SJSA1 (cell line): ENCODE measurements around a stretch of chr16.

GRCh38 chr16:49856444-49857587 lies 904 bp upstream of the ZNF423 start:
- RAMPAGE, long total RNA, result no peak

- RAMPAGE, long total RNA, result no peak
These were observed 38.6 kb upstream of the CNEP1R1 start for GRCh38 chr16:49986288-49987058.

DNA sequence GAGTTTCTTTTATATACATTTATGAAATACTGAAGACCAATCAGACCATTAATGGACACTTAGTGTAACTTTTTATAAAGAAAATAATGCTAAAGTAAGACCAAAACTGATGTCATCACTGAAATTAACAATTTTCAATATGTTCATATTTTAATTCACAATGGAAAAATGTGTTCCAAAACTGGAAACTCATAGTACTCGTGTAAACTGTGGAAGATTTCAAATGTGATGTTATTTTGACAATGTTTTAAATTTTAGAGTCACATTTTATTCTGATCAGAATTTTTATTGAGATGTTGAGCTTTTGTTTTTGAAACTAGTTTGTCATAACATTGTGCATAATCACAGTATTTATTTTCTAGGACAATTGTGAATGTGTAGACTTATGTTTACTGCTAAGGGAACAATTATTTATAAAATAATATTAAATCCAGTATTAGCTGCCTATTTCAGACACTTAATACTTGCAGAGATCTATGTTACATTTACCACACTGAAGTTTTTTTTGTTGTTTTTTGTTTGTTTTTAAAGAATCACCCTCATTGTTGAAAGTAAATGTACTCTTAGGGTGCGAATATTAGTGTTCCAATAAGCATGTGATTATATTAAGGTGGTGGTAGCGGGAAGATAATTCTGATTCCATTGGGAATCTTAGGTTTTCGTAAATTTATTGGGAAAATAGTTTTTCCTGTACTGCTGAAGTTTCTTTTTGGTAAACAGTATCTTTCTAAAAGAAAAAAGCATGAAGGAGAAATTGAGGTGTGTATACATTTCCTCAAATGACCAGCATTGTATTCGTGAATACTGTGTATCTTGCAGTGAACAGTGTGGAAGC lies 35.2 kb upstream of the ADCY7 start:
- RAMPAGE, long total RNA, result no peak

DNA sequence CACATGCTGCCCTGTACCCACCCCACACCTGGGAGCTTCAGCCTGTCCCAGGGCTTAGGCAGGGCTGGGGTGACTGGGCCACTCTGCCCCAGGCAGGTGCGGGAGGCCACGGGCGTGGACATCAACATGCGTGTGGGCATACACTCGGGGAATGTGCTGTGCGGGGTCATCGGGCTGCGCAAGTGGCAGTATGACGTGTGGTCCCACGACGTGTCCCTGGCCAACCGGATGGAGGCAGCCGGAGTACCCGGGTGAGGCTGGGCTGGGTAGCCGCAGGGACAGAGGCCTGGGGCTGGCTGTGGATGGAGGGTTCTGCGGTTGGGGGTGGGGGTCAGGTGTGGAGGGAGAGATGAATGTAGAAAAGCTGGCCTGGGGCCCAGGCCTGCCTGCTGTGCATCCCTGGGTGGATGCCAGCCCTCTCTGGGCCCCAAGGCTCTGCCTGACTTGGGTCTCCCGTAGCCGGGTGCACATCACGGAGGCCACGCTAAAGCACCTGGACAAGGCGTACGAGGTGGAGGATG lies 34.3 kb downstream of the ADCY7 start:
- RAMPAGE, long total RNA, result no peak

- RAMPAGE, long total RNA, result no peak
These were observed 47.2 kb downstream of the ADCY7 start for GRCh38 chr16:50313555-50314005.

DNA sequence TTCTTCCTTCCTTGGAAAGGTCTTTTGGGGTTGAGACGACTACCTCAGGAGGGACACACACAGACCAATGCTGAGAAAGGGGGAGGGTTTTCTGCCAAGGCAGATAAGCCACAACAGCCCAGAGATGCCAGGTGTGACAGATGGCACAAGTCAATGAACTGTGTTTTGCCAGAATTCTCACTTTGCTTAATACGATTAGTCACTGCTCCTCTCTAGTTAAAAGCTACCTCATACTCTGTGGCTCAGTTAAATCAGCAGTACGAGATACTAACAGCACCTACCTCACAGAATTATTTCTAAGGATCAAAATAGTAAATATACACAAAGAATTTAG lies 8.0 kb downstream of the BRD7 start:
- RAMPAGE, long total RNA, result no peak

DNA sequence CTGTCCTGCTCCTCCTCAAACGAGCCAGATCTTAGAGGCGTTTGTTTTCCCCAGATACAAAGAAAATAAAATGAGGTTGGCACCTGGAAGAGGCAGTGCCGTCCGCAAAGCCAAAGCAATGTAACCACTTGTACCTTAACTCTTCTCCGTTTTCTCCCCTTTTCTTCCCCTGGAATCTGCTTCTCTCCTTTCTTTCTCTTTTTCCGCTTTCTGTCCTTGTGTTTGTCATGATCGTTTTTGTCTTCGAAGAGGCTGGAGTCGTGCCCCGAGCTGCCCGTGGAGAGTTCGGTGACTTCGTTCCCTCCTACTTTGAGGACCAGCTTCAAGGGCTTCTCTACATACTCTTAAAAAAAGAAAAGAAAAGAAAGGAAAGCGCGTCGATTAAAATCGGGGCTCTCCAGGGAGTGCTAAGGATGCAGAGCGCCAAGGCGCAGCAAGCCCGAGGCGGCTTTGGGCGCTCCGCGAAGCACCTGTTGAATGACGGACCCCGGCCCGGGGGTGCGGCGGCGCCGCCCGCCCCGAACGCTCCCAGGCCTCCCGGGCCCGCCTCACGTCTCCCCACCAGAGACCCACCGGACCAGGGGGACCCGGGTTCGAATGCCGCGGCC lies 728 bp downstream of the BRD7 start:
- RAMPAGE, long total RNA, result no peak

- RAMPAGE, long total RNA, result no peak
These were observed 87.2 kb upstream of the NKD1 start for GRCh38 chr16:50460990-50461459.

GRCh38 chr16:50467749-50468693 lies 80.2 kb upstream of the NKD1 start:
- RAMPAGE, long total RNA, result no peak

- RAMPAGE, long total RNA, result no peak
These were observed 1.9 kb downstream of the NKD1 start for GRCh38 chr16:50549888-50550650.

- RAMPAGE, long total RNA, result no peak
These were observed 4.4 kb downstream of the NKD1 start for GRCh38 chr16:50552404-50553252.

GRCh38 chr16:50591672-50592924 lies 43.9 kb downstream of the NKD1 start:
- RAMPAGE, long total RNA, result no peak

- RAMPAGE, long total RNA, result no peak
These were observed 53.9 kb downstream of the SNX20 start for GRCh38 chr16:50627175-50627714.

GRCh38 chr16:50664942-50665781 lies 15.9 kb downstream of the SNX20 start:
- RAMPAGE, long total RNA, result no peak

DNA sequence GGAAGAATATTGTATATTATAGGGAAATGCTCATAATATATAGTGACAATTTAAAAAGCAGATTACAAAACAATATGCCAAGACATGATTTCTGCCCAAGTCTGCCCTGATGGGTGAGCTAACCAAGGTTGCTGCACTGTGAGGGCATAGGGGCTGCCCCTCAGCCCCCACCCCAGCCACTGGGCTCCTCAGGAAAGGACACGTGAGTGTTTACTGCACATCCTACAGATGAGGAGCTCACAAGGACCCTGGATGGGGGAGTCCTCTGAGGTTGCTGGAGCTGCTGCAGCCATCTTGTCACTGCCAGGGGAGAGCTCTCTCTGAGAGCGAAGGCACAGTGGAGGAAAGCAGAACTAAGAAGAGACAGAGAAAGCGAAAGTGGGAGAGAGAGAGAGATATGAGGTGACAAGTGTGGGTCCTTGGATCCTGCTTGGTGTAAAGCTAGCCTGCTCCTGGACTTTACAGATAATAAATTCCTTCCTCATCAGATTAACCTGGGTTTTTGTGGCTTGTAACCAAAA lies 14.5 kb downstream of the SNX20 start:
- RAMPAGE, long total RNA, result no peak

GRCh38 chr16:50721782-50723142 lies 19.6 kb upstream of the CYLD start:
- RAMPAGE, long total RNA, result no peak

GRCh38 chr16:50788431-50788648 lies 46.5 kb downstream of the CYLD start:
- RAMPAGE, long total RNA, result no peak

DNA sequence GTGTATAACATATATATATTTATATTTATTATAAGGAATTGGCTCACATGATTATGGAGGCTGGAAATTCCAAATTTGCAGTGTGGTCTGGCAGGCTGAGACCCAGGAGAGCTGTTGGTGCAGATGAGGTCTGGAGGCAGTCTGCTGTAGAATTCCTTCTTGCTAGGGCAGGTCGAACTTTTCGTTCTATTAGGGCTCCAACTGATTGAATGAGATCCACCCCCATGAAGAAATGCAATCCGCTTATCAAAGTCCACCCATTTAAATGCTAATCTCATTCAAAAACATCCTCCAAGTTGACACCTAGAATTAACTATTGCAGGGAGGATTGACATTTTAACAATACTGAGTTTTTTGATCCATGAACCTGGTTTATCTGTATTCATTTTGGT lies 85.0 kb downstream of the CYLD start:
- RAMPAGE, long total RNA, result no peak

- RAMPAGE, long total RNA, result no peak
These were observed 24.8 kb downstream of the SALL1 start for GRCh38 chr16:51126230-51126695.

- RAMPAGE, long total RNA, result no peak
These were observed 375.5 kb upstream of the SALL1 start for GRCh38 chr16:51526510-51527062.